MCF 10A (cell line): ENCODE data around the gene ARMS2.

- PRO-cap = bidirectional peak, plus-strand start at chr10:122373830, minus-strand start at chr10:122373698
- RRBS = no CpG with 5 or more reads among the region's 14 CpGs
These were observed 826 bp upstream of the PLEKHA1 start for GRCh38 chr10:122373614-122374150.

- PRO-cap = no peak
- RRBS = no CpG with 5 or more reads among the region's 2 CpGs
These were observed at the start of gene ARMS2 for GRCh38 chr10:122454354-122454726. Gene ARMS2, plus strand, starts transcription at chr10:122454653.

- PRO-cap = bidirectional peak, plus-strand start at chr10:122469376, minus-strand start at chr10:122469081; unidirectional peak, plus-strand start at chr10:122469445
- RRBS = no CpG with 5 or more reads among the region's 11 CpGs
These were observed 7.8 kb downstream of the HTRA1 start for GRCh38 chr10:122468827-122469830.

- PRO-cap = no peak
- RRBS = no CpG with 5 or more reads among the region's 20 CpGs
These were observed 29.9 kb downstream of the HTRA1 start for GRCh38 chr10:122491150-122491824.

GRCh38 chr10:122639963-122640463, 32.6 kb upstream of the SPADH start:
- PRO-cap = no peak
- RRBS = no CpG with 5 or more reads among the region's 13 CpGs

DNA sequence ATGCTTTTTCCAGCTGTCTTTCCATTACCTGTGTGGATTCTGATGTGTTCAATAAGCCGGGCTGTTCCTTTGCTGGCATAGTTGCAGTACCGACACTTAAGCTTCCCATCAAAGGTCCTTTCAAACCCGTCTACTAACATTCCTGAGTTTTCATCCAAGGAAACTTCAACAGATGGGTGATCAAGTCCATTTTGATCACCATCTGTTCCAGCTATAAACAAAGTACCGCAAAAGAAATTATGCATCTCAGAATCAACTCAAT, 12.7 kb downstream of the IKZF5 start:
- PRO-cap = no peak
- RRBS = no CpG with 5 or more reads among the region's 4 CpGs

- PRO-cap = no peak
- RRBS = no CpG with 5 or more reads among the region's 3 CpGs
These were observed 10.9 kb downstream of the IKZF5 start for GRCh38 chr10:122997632-122998160.

DNA sequence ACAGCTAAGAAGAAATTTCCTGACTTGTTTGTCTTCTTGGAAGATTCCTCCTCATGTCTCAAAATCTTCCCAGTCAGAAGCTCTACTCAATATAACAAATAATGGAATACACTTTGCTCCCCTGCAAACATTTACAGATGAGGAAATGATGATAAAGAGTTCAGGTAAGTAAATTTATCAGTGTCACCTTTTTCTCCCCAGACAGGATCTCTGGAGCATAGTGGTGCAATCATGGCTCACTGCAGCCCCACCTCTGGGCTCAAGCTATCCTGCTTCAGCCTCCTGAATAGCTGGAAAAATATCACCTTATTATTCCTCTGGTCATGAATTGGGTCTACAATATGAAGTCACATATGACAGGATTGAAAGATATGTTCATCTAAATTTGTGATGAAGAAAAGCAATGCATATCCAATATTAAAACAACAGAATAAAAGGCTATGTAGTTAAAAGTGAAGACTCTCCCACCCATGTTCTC, 25.6 kb downstream of the ACADSB start:
- PRO-cap = no peak

- PRO-cap = no peak
- RRBS = 84% methylated on average over 19 of the region's 61 CpGs
These were observed 1.1 kb downstream of the HMX3 start for GRCh38 chr10:123136743-123137430.

- PRO-cap = no peak
- RRBS = no CpG with 5 or more reads among the region's 5 CpGs
These were observed 14.6 kb upstream of the CPXM2 start for GRCh38 chr10:123906176-123906650.

- PRO-cap = no peak
- RRBS = no CpG with 5 or more reads among the region's 11 CpGs
These were observed 53.0 kb downstream of the CHST15 start for GRCh38 chr10:124040287-124040854.

- PRO-cap = no peak
- RRBS = no CpG with 5 or more reads among the region's 6 CpGs
These were observed 3.2 kb downstream of the CHST15 start for GRCh38 chr10:124090206-124090556.

DNA sequence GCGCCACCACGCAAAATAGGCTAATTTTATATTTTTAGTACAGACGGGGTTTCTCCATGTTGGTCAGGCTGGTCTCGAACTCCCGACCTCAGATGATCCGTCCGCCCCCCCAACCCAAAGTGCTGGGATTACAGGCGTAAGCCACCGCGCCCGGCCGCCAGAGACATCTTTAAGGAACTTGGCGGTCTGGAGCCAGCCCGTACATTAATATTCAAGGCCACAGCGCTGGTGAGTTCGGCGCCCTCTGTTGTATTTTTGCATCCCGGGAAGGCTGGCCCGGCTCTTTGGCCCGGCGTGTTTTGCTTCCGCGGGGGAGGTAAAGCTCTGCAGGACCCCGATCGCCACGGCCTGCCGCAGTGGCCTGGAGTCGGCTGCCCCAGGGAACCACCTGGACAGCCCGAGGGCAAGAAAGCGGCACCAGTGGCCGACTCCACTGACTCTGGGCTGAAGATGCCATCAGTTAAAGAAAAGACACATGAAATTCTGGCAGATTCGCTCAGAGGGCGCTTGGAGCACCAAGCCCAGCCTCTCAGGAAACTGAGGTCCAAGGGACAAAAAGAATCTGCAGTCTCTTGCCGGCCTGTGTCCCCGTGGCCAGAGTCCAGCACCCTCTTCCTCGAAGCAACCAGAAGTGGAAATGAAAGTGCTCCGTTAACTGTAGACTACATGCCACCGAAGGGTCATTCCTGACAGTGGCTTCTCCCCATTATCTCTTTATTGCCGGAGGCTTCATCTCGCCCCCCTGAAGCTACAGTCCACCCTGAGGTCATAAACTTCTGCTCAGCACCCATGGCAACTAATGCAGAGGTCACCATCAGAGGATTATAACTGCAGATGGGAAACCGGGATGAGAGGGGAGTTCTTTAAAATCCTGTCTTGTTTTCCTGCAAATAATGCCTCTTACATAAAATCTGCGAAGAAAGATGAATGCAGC, 878 bp upstream of the CHST15 start:
- PRO-cap = no peak
- RRBS = no CpG with 5 or more reads among the region's 42 CpGs

DNA sequence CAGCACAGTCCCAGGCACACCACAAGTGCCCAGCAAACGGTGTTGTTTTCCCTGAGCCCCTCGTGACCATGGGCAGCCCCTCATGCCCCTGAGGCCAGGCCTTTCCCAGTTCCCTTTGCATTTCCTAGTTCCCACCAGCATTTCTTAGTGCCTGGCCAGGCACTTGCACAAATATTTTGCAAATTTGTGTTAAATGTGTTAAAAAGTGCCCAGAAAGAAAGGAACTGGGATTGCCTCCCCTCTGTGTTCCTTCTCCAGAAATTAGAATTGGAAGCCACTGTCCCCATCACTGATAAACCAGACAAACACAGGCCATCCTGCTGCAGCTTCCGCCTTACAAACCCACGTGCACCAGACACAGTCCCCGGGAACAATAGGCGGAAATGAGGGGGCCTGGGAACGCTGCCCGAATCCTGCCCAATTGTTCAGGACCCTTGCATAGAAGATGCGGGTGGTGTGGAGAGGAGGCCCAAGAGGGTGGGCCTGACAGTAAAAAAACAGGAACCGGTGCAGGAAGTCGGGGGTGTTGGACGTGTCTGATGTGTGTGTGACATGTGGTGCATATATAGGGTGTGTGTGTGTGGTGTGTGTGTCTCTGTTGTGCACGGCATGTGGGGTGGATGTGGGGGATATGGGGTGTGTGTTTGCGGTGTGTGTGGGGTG, 26.4 kb upstream of the CHST15 start:
- PRO-cap = no peak
- RRBS = no CpG with 5 or more reads among the region's 14 CpGs

- PRO-cap = no peak
- RRBS = no CpG with 5 or more reads among the region's 7 CpGs
These were observed 49.6 kb upstream of the CHST15 start for GRCh38 chr10:124142991-124143467.

DNA sequence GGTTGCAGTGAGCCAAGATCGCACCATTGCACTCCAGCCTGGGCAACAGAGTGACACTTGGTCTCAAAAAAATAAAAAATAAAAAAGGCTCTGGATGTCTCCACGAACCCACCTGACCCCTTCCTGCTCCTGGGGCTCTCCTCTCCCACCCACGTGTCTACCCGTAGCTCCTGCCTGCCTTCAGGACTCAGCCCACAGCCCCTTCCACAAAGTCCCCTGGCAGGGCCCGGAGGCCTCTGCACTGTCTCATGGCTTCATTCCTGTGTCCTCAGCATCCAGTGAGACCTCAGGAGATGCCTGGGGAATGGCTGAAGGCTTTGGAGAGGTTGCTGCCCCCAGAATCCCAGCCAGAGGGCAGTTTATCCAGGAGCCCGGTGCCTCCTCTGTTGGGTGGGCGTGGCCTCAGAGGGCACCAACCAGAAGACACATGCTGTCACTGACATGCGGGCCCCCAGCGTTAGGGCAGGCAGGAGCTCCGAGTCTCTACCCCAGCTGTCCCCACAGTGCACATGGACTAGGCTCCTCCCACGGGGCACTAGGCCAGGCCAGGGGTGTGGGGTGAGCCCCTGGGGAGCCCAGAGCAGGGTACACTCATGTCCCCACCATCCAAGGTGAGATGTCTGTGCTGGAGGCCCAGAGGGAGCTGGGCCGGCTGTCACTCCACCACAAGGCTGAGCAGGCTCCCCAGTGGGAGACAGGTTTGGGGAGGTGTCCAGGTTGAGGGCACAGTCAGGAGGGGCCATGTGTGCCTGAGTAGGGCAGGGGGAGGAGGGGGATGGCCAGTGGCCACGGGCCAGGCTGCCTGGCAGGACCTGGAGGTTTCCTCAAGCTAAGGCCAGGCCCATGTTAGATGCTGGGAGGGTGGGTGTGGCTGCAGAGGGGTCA, 131.6 kb downstream of the FAM53B start:
- PRO-cap = no peak
- RRBS = no CpG with 5 or more reads among the region's 13 CpGs

DNA sequence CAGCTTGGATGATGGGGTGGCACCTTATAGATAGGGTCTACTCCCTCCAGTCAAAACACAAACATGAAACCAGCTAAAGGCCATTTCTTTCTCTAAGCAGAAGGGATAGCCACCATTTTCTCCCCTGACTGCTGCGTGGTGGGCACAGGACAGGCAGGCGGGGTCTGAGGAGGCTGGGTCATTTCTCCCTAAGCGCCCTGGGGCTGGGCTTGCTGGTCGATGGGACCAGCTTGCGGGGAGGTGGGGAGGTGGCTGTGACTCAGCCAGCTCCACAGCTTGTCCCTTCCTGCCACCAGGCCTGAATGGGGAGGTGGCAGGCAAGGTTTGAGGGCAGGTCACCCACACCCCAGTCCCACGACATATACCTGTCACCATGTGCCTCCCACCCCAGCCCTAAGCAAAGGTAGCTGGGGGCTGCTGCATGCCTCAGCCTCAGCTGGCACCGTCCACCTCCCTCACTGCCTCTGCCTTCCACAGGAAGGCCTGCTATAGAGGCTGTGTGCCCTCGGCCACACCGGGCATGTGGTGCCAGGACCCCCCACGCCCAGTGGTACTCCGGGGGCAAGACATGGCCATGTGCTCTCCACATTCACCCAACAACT, 123.4 kb downstream of the FAM53B start:
- PRO-cap = no peak
- RRBS = no CpG with 5 or more reads among the region's 11 CpGs

DNA sequence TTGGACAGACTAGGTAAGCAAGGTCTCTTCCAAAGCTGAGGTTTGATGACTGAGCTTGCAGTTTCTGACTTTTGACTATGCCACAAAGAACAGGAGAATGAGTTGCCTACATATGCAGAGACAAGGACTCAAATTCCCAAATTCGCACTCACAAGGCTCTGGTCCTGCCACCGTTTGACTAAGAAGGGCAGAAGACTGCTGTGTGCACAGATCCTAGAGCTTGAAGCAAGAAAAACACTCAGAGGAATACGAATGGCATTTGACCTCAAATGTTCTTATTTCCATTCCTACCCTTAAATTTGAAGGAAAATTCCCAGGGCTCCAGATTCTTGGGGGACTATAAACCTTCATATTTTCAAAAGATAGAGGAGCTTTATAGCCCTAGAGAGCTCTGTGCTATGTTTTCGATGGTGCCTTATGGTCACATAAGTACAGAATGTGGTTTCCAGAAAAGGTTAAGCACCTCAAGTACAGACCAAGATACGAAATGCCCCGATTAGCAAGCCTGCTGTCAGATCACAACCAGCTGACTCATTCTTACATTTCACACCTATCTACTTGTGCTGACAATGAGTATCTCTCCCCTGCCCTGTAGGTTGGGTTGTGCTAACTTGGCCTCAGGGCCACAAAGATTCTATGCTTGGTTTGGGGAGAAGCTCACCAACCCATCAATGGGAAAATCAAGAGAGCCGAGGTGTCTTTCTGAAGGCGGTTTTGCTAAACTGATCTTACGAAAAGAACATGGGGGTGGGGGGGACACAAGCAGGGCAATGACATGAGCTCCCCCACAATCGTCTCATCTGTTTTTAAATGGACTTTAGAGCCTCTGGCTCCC, 55.4 kb downstream of the FAM53B start:
- PRO-cap = no peak
- RRBS = no CpG with 5 or more reads among the region's 10 CpGs

GRCh38 chr10:124706203-124706880, 37.8 kb downstream of the FAM53B start:
- PRO-cap = no peak
- RRBS = no CpG with 5 or more reads among the region's 9 CpGs

DNA sequence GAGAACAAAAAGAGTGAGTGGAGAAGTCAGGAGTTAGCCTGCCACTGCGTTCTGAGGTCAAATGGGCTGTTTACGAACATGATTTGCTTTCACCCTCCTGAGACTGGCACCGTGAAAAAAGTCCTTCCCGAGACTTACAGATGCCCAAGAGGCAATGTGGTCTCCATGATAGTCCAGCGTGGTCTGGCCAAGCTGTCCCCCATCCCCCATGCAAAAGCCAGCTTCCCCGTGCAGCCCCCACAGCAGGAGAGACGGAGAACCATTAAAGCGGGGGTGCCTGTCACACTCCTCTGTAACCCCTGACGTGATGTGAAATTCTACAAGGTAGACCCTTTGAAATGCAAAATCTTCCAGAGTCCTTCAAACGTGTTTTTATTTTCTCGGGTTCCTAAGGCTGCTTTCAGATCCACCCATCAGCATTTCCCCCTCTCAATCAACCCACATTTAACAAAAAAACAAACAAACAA, 4.6 kb downstream of the FAM53B start:
- PRO-cap = no peak
- RRBS = no CpG with 5 or more reads among the region's 11 CpGs